M059J (cell line): ENCODE measurements around the genes FLAD1 and DPM3.

GRCh38 chr1:154409985-154410930 lies 5.1 kb downstream of the IL6R start:
- RAMPAGE, long total RNA: no peak

DNA sequence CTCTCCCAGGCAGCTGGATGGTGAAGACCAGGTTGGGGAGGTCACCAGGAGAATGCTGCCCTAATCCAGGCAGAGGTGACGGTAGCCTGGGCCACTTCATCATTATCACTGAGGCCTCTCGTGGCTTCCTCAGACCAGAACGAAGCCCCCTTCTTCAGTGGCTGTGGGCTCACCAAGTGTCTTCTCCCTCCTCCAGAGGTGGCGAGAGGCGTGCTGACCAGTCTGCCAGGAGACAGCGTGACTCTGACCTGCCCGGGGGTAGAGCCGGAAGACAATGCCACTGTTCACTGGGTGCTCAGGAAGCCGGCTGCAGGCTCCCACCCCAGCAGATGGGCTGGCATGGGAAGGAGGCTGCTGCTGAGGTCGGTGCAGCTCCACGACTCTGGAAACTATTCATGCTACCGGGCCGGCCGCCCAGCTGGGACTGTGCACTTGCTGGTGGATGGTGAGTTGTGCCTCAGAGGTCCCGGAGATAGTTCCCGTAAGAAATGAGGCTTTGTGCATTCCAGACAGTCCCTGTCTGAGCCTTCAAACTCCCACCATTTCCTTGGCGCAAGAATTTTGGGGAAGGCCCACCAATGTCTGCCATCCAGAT lies 24.0 kb downstream of the IL6R start:
- RAMPAGE, long total RNA: no peak

DNA sequence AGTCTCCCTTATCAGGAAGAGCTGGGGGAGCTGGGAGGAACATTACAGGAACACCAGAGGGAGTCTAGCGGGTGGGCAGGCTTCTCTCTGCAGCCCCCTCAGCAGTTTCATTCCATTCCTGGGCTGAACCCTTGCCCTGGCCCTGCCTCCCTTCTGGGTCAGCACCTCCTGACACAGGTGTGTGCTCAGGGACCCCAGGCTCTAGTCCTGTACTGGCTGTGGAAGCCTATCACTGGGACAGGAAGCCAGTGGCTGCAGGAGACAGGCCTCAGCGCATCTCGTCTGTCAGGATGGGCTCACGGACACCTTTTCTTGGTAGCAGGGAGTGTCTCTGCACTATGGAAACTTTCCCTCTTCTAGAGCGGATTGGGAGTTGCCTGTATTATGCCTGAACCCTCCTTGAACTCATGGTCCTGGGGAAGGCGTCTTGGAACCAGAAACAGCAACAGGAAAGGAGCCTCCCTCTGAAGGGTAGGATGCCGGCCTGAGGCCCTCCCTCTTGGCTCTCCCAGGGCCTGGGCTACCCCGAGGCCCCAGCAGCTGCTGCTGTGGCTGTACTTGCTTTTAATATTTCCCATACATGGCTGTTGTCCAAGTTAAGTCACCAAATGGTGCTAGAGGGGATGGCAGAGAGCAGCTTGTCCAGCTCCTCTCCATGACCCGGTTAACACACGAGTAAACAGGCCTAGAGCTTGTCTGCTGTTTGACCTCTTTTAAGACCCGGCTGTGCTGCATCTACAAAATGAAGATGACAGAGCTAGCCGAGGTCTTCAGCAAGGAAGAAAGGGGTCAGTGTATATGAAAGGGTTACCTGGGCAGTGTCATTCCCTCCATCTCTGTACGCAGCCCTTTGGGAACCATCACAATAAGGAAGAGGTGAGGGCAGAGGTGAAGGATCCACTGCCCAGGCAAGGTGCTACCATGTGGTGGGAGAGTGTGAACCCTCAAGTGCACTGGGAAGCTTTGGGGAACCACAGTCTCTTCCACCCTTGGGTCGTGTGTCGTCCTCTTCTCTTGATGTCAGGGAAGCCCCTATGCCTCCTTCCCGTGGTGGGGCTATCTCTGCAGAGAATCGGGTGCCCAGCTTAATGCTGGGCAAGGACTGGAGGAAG lies 10.5 kb downstream of the CHRNB2 start:
- RAMPAGE, long total RNA: no peak

- RAMPAGE, long total RNA: no peak
These were observed 17.7 kb downstream of the CHRNB2 start for GRCh38 chr1:154585114-154585755.

GRCh38 chr1:154840148-154841251 lies 29.6 kb downstream of the KCNN3 start:
- RAMPAGE, long total RNA: no peak

DNA sequence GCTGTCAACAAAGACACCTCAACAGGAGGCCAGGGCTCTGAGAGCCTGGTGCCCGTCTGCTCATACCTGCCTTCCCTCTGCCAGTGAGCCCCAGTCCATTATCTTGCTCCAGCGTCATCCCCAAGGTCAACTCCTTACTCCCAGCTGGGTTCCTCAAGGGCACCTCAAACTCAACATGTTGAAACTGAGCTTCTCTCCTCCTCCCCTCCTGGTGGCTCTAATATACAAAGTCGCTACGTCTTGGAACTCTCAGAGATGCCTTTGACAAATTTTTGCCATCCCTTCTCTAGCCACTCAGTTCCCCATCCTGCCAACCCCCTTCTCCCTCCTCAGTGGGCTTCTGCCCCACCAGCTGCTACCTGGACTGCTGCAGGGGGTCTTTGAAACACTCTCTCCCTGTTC lies 3.2 kb downstream of the PBXIP1 start:
- RAMPAGE, long total RNA: no peak

DNA sequence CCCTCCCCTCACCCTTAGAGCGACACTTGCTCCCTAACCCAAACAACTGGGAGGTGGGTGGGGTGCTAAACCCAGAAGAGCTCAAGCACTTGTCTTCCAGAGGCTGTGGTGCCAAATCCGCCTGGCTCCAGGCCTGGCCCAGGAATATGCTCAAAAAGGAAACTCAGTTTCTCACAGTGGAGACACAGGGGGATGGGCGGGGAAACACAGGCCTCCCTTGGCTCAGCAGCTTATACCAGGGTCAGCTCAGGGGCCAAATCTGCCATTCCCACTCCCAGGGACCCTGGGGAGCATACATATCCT lies 696 bp upstream of the PBXIP1 start:
- RAMPAGE, long total RNA: no peak

DNA sequence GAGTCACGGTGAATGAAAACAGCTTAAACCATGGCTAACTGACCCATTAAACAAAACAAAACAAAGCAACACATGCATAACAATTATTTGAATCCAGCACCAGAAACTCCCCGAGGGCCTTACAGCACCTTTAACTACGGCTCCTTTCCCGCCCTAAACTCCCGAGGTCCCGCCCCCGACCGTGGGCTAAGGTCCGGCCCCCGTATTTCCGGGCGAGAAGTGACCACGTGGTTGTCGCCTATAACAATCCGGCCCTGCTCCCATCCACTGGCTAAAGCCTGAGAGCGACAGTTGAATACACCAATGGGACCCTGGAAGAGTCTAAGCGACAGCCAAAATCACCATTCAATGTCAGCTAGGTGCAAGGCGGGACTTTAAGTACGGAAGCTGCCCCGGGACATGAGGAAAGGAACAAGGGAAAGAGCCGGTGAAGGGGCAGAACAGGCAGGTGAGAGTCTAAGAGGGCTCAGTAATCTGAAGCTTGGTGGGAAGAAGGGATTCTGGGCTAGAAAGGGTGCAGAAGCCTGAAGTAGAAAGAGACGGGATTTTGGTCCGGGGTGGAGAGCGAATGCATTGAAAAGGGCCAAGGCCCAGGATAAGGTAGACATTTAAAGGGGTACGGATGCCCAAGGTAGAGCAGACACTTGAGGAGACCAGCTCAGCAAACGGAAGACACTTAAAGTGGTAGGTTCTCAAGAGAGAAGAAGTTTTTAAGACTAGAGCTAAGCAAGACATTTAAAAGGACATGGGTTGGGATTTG lies at the start of gene FLAD1:
TSS of gene FLAD1 (plus strand) at position 395 of the 760 bp plus-strand sequence.
- RAMPAGE, long total RNA: no peak

DNA sequence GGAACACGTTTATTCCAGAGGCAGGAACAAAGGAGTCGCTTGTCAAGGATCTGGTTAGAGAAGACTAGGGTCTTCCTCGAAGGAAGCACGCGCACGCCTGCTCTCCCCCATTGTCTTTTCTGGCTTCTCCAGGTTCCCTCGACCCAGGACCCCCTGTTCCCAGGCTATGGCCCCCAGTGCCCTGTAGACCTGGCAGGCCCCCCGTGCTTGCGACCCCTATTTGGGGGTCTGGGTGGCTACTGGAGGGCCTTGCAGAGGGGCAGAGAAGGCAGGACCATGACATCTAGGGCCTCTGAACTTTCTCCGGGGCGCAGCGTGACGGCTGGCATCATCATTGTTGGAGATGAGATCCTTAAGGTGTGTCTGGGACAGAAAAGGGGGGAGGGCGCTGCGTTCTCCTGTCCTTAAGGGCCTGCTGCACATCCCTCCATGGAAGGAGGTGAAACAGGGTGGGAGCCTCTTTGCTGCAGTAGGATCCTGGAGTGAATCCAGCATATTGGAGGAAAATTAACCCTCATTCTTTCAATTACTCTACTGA lies 635 bp downstream of the FLAD1 start:
- RAMPAGE, long total RNA: no peak

GRCh38 chr1:155004899-155006164 lies 2.7 kb downstream of the ZBTB7B start:
- RAMPAGE, long total RNA: no peak

DNA sequence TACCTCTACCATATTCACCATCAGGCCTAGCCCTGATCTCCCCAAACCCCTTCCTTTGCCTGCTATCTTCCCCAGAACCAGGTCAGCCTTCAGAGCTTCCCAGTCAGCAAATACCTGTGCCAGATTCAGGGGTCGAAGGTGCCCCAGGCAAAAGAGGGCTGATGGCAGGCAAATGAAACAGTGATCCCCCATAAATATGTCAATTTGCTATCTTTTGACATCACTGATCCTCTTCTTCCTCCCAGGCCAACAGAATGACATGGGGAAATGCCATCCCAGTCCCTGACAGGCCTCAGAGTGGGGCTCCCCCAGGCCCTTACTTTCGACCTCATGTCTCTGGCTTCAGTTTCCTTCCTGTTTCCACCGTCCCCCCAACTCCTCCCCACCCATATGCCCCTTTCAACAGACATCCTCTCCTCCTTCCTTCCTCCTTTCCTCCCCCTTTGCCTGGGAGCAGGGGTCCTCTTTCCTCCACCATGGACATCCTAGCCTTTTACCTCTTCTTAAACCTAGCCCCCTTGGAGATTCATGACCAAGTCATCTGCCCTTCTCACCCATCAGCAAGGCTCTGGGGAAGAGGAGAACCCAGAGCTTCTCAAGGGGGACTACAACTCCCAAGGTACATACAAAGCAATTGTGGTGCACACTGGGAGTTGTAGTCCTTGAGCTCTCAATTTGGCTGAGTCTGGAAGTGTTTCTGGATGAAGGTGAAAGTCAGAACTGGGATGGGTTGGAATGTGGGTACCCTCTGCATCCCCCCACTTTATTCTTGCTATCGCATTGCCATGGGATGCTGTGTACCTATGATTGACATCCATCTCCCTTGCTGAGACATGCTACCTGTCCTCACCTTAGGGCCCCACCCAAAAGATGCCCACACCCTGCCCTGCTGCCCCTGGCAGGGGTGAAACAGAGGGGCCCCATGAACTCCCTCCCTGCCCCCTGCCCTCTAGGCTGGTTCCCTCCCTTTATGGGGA lies 4.1 kb downstream of the ZBTB7B start:
- RAMPAGE, long total RNA: no peak

DNA sequence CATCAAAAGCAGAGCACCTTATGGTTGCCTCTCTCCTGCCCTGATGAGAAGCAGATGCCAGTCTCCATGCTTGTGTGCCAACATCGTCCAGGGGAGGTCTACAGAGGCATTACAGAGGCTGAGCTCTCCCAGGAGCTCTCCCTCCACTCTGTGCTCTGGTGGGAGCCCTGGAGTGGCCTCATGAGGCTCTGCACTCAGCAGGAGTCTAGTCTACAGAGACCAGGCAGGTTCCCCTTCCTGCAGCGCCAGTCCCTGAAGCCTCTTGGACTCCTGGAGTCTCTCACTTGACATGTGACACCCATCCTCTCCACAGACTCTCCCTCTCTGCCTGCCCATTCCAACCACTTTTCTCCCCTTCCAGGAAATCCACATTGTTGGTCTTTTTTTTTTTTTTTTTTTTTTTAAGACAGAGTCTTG lies 3.4 kb downstream of the DCST1 start:
- RAMPAGE, long total RNA: no peak

GRCh38 chr1:155062273-155063417 lies 895 bp upstream of the EFNA4 start:
- RAMPAGE, long total RNA: no peak

DNA sequence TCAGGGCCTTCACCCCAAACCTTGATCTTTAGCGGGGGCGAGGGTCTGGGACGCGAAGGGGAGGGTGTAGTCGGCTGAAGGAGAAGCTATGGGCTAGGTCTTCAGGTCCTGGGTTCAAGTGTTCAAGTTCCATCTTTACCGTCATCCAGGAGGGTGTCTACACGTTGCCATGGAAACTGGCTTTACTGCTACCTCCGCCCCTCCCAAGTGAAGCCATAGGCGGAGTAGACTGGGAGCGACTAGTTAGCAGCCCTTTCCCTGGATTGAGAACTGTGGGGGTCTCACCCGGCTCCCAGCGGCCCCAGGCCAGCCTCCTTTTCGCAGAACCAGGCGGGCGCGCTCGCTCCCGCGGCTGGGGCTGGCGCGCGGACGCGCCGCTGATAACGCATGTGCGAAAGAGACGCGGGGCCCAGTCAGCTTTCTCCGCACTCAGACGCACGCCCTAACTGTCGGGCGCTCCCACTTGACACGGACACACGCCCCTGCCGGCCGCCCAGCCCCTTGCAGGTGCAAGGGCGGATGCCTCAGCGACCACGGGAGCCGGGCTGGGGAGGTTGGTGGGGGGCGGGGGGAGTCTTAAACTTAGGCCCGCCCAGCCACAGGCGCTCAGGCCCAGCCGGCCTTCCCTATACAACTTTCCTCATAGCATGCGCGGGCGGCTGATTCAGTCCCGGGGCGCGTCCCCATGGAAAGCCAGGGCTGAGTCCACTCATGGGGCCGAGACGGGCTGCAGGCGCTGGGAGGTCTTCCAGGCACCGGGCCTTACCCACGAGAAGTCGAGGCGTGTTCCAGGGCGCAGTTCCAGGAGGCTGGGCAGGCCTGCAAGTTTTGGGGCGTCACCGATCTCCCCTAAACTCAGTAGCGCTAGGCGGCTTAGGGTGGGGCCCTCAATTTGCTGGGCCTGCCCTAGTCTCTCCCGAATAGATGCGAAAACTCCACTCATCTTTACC lies 7.4 kb downstream of the EFNA4 start:
- RAMPAGE, long total RNA: no peak

DNA sequence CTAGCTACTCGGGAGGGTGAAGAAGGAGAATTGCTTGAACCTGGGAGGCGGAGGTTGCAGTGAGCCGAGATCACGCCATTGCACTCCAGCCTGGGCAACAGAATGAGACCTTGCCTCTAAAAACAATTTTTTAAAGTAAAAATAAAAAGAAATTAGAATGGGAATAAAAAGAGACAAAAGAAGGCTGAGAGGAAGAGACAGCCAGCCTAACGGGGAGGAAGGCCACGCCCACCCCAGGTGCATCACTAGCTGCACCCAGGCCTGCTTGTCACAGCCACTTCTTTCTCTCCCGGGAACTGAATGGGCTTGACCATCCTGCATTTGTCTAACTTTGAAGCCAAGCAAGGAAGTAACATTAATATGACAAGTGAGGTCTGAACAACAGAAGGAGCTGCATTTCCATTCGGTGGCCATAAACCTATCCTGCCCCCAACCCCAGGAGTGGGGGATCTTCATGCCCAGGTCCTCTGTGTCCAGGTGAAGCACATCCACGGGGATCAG lies 20.8 kb upstream of the EFNA1 start:
- RAMPAGE, long total RNA: no peak

- RAMPAGE, long total RNA: no peak
These were observed at the start of gene DPM3 for GRCh38 chr1:155140166-155140924. Gene DPM3 (minus strand): TSS chr1:155140531.

GRCh38 chr1:155178500-155178717 lies 4.8 kb downstream of the TRIM46 start:
- RAMPAGE, long total RNA: no peak

- RAMPAGE, long total RNA: no peak
These were observed 14.1 kb downstream of the THBS3 start for GRCh38 chr1:155193296-155194267.

DNA sequence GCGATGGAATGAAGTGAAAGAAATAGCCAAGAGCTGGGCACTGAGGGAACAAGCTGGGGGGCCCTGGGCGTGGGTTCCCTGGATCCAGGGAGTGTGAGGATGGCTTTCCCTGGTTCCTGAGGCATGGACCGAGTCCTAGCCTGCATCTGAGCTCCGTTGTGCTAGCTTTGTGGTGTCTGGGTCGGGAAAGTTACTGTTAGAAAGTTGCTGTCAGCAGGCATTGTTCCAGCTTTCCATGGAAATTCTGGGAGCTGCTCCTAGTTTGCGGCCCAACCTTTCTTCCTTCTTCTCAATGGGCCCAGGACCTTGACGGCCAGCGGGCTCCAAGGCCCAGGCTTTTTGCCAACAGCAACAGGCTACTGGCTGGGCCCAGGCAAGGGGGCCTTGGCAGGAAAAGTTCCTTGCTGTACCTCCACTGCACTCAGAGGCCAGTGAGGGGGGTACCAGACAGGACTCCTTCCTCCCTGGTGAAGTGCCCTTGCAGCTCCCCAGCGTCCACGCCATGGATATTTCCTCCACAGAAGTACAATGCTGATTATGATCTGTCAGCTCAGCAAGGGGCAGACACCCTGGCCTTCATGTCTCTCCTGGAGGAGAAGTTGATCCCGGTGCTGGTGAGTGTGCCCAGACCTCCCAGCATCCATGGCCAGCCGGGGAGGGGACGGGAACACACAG lies 8.7 kb downstream of the GBA1 start:
- RAMPAGE, long total RNA: no peak

GRCh38 chr1:155300854-155301261 lies 380 bp downstream of the PKLR start:
- RAMPAGE, long total RNA: no peak